Foreskin fibroblast (primary cell): Measurements from ENCODE around the gene HHIPL1.

GRCh38 chr14:99274300-99275156 lies 2.5 kb upstream of the BCL11B start:
- RRBS: under 1% methylated on average over 15 of the region's 68 CpGs

DNA sequence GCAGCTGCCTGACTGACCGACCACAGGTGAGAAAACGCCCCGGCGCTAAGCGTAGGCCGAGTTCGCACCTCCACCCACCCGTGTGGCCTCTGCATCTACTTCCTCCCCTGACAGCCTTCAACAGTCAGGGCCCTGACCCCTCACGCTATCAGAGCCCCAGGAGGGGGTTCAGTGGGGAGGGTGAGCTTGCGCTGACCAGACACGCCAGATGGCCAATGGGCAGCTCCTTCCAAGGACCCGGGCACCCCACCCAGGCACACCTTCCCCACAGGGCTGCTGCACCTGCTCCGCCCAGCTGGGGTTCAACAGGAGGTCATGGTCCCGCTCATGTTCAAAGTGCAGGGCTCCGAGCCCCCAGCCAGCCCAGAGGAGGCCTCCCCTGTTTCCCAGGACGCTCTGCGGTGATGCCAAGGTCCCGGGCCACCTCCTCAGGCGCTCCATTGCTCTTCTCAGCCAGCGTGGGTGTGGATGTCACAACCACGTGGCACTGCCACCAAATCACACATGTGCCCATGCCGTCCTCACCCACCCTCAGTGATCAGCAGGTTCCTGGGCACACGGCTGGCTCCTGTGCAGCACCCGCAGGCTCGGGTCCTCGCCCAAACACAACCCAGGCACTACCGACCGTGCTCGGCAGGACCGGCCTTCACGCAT lies 48.8 kb upstream of the BCL11B start:
- RRBS: no CpG with 5 or more reads among the region's 31 CpGs

GRCh38 chr14:99479101-99479608 lies 1.5 kb downstream of the SETD3 start:
- RRBS: no CpG with 5 or more reads among the region's 8 CpGs

- RRBS: 73% methylated on average over 6 of the region's 32 CpGs
Measured at GRCh38 chr14:99502356-99503711, 21.6 kb downstream of the CCNK start.

- RRBS: no CpG with 5 or more reads among the region's 8 CpGs
Measured at GRCh38 chr14:99554901-99555442, 49.0 kb downstream of the CCDC85C start.

GRCh38 chr14:99574939-99575564 lies 29.0 kb downstream of the CCDC85C start:
- RRBS: no CpG with 5 or more reads among the region's 15 CpGs

- RRBS: no CpG with 5 or more reads among the region's 2 CpGs
Measured at GRCh38 chr14:99615273-99615742, 11.3 kb upstream of the CCDC85C start.

GRCh38 chr14:99644390-99645527 lies at the start of gene HHIPL1:
TSS of gene HHIPL1 (plus strand) at chr14:99645129.
- RRBS: 2% methylated on average over 24 of the region's 98 CpGs

DNA sequence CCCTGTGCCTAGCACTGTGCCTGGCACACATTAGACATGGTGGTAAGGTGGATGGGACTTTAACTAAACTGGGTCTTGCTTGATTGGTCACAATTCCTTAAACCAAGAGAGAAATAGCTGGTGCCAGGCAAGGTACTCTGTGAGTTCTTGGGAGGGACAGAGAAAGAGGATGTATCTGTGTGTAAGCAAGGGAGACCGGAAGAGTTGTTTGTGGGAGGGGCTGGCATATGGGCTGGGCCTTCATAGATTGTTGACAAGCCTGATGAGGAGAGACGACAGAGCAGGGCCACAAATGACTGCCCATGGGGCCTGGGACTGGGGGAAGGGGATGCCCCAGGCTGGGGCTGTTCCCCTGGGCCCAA lies 11.6 kb upstream of the CYP46A1 start:
- RRBS: no CpG with 5 or more reads among the region's 2 CpGs

- RRBS: 1% methylated on average over 20 of the region's 68 CpGs
Measured at GRCh38 chr14:99683175-99684137, 642 bp upstream of the CYP46A1 start.

GRCh38 chr14:99733652-99734379 lies 49.7 kb downstream of the CYP46A1 start:
- RRBS: no CpG with 5 or more reads among the region's 23 CpGs

GRCh38 chr14:99752092-99752500 lies 41.1 kb upstream of the EML1 start:
- RRBS: no CpG with 5 or more reads among the region's 10 CpGs

DNA sequence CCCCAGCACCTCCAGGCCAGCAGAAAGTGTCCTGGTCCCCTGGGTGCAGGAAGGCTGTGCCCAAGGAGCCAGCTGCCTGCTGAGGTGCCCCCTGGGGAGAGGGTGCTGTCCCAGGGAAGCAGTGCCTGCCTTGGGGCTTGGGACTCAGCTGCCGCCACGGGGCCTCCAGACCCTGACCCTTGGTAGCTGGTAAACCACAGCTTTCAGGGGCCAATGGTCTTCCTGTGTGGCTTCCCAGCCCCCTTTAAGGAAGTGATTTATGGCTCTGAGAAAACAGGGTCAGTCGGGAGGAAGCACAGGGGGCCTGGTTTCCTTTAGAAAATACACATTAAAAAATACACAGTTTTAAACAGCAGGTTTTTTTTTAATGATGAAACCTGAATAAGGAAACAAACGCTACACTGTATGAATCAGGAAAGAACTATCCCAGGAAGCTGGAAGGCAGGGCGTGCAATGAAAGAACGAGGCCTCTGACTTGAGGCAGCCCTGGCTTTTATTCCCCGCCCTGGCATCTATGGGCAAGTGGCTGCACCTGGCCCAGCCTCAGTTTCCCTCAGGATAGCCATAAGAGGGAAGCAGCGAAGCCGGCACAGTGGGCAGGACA lies 40.6 kb upstream of the EML1 start:
- RRBS: no CpG with 5 or more reads among the region's 9 CpGs

DNA sequence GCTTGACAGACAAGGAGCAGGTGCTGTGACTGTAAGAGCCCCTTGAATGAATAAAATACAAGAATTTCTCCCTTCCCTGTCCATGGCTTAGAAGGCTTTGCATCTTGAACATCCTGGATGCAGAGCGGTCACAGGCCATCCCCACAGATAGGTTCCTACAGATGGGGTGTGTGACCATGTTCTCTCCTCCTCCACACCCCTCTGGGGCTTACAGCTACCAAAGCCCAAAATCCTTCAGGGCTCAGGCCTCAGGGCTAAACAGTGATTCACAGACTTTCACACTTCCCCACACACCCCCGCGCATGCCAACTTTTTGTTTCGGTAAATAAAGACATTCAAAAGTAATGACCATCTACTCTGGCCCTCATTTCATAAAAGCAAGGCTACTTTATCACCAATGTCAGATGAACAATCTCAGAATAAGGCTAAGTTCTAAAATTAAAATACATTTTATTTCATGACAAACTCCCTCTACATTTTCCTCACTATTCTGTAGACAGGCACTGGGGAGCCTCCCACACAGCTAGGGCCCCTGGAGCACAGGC lies 20.3 kb upstream of the EML1 start:
- RRBS: no CpG with 5 or more reads among the region's 4 CpGs

DNA sequence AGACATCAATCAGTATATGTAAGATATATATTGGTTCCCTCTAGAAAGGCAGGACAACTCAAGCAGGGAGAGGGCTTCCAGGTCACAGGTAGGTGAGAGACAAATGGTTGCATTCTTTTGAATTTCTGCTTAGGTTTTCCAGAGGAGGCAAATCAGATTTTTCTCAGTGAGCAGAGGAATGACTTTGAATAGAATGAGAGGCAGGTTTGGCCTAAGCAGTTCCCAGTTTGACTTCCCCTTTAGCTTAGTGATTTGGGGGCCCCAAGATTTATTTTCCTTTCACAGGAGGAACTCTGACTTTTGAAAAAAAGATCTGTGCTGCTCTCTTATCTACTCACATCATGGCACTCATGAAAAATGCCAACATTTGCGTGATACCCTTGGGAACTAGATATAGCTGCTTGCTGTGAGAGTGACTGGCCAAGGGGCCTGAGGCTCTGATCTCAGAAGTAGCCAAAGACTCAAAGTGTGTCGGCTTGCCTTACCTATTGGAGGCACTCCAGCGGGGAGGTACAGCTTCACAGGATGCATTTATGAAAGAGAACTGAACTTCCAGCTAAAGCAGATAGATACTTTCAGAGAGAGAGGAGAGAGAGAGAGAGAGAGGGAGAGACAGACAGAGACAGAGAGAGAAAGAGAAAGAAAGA lies 57.9 kb upstream of the EVL start:
- RRBS: no CpG with 5 or more reads among the region's 3 CpGs

GRCh38 chr14:100018493-100018940 lies 46.7 kb upstream of the EVL start:
- RRBS: no CpG with 5 or more reads among the region's 9 CpGs

- RRBS: no CpG with 5 or more reads among the region's 8 CpGs
Measured at GRCh38 chr14:100047368-100047831, 17.8 kb upstream of the EVL start.

DNA sequence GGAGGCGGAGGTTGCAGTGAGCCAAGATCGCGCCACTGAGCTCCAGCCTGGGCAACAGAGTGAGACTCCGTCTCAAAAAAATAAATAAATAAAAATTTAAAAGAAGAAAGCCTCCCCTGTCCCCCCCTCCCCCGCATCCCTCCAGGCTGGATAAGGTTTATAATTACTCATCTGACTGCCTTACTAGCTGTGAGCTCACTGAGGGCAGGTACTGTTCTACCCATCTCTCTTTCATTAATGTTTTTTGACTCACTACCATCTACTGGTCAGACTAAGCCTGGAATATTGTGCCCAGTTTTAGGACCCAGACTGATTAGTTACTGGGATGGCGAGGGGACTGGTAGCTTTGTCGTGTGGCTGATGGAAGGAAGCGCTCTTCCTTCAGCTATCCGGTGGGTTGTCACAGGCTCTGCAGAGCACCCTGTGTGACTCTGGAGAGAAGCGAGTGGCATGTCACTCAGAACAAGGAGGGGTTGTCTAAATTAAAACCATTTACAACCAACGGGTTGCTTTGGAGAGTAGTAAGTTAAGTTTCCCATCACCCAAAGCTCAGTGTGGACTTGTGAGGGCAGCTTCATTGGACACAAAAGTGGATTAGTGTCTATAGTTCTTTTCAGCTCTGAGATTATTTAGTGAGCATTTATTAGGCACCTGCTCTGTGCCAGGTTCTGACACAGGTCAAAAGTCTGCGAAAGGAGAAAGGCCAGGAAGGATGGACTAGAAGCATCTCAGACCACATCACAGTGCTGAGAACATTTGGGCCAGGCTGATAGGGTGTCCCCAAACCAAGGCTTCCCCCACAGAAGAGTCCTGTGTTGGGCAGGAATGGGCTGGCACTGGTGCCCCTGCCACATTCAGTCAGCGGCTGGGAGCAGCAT lies 17.1 kb downstream of the EVL start:
- RRBS: no CpG with 5 or more reads among the region's 13 CpGs

DNA sequence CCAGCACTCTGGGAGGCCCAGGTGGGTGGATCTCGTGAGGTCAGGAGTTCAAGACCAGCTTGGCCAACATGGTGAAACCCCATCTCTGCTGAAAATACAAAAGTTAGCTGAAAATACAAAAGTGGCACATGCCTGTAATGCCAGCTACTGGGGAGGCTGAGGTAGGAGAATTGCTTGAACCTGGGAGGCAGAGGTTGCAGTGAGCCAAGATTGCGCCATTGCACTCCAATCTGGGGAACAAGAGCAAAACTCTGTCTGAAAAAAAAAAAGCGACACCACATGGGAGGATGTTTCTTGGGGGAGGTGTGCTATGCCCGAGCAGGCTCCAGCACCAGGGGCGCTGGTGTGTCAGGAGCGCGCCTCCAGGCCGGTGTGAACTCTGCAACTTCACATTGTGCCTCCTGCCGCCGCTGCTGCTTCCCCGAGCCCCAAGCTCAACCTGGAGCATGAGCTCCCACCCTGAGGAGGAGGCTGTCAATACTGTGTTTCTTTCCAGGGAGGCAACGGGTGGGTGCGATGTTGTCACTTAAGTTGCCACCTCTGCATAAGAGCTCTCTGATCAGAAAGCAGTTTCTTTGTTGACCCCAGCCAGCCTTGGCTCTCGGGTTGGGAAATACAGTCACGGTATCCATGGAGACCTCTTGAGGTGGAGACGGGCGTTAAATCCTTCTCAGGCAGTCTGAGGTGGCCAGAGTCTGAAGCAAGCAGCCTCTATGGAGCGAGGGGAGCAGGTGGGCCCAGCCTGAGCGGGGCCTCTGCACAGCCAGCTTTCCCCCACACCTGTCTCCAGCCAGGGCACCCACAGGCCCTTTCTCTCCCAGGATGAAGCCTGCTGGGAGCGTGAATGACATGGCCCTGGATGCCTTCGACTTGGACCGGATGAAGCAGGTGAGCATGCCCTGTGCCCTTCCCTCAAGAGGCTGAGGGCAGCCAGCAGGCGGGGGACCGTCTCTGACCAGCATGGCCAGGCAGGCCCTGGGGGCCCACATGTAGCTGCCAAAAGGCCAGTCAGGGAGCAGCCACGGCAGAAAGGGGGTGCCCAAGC lies 18.8 kb downstream of the DEGS2 start:
- RRBS: no CpG with 5 or more reads among the region's 25 CpGs

DNA sequence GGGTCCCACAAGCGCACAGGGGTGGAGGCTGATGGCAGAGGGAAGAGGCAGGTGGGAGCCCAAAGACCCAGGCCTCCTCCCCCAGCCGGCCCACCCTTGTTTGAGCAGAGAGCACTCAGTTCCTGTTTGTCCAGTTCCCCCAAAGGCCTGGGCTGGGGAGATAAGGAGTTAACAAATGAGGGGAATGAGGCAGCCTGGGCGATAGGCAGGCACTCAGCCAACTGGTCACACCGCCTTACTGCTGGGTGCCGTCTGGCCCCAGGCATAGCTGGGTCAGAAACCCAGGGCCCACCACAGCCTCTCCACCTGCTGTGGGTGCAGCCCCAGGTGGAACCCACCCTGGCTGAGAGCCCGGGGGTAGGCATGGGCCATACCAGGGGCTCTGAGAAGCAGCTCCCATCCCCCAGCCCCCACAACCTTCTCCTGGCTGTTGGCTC lies 16.8 kb downstream of the DEGS2 start:
- RRBS: 100% methylated on average over 1 of the region's 6 CpGs